A673 (cell line): Measurements from ENCODE around the gene ASPHD2.

DNA sequence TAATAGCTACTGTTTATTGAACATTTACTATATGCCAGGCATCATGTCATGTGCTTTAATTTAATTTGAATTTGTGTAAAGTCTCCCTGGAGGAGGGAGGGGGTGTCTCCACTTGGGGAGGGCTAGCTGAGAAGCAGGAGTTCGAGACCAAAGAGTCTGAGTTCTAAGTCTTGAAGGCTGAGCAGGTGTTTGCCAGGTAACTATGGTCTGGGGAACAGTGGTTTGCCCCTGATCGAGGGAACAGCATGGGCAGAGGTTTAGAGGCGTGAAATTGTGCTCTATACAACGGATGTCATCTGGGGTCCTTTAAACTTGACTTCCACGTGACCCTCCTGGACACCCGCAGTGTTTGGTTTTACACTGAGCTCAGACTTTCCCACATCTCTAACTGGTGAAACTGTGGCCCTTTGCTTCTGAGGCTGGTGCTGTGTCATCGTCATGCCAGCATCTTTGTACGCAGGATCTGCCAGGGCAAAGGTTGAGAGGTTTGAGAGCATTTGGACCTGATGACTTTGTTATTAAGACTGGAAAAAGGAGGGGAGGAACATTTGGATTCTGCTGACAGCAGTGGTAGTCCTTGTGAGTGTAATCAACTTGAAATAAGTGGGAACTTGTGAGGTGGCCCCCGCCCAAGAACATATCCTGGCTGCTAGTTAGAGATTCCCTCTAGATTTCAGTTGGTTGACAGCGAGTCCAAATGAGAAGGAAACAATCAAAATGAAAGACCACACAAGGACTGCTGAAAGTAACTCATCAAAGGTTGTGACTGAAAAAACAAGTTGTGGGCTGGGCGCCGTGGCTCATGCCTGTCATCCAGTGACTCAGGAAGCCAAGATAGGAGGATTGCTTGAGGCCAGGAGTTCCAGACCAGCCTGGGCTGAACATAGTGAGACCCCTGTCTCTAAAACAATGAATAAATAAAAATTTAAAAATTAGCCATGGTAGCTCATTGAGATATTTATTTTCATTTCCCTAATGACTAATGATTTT is 102.4 kb downstream of the KIAA1671 start:
- PRO-cap: no peak

- PRO-cap: no peak
Measured at GRCh38 chr22:25070705-25071303, 118.3 kb downstream of the KIAA1671 start.

DNA sequence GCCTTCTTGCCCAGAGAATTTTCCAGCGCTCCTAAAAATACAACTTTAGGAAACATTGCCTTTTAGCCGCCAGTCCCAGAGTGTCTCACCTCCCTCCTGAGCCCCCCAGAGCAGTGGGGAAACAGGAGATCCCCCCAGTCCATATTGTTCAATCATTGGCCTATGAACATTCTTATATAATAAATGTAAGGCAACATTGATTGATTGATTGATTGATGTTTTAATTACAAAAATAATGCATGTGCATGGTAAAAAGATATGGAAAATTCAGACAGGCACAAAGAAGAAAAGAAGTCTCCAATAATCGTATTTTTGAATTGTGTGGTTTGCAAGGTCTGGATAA is 118.8 kb downstream of the KIAA1671 start:
- PRO-cap: no peak

DNA sequence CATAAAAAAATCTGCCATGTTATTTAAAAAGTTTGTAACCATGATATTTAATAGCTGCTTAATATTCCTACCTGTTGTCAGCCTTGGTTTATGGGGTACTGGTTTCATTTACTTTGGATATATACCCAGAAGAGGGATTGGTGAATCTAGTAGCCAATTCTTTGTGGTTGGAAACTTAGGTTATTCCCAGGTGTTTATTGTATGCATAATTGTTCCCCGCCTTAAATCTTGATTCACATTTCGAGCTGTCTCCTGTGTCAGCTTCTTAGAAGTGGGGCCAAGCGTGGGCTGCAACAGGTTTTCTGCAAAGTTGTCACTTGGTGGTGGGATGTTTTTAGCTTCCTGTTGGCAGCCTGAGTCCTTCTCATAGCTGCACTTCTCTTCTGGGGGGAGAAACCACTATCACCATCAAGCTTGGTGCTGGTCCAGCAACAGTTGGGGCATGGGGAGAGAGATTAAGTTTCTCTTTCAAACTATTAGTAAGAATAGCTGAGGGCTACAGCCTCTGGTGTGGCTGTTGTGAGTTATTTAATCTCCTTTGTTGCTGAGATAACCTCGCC is 123.5 kb upstream of the CRYBB3 start:
- PRO-cap: no peak

GRCh38 chr22:25148372-25148960 is 51.2 kb upstream of the CRYBB3 start:
- PRO-cap: no peak

DNA sequence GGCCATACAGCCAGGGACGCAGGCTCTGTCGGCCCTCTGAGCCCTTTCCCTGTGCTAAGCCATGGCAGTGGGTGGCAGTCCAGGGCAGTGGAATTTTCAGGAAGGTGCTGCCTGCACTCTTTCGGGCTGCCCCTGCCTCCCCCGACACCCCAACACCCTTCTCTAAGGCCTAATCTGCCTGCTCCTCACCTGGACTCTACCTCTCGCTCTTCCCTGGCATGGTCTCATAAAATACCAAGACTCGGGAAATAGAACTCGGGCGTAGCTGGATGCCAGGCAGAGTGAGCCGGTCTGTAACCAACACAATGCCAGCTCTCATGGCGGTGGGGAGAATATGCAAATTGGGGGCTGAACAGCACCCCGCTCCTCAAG is 49.3 kb upstream of the CRYBB3 start:
- PRO-cap: no peak

- PRO-cap: no peak
Measured at GRCh38 chr22:25327077-25327365, 107.6 kb downstream of the CRYBB2 start.

GRCh38 chr22:25462160-25463032 is 102.1 kb upstream of the GRK3 start:
- PRO-cap: no peak

DNA sequence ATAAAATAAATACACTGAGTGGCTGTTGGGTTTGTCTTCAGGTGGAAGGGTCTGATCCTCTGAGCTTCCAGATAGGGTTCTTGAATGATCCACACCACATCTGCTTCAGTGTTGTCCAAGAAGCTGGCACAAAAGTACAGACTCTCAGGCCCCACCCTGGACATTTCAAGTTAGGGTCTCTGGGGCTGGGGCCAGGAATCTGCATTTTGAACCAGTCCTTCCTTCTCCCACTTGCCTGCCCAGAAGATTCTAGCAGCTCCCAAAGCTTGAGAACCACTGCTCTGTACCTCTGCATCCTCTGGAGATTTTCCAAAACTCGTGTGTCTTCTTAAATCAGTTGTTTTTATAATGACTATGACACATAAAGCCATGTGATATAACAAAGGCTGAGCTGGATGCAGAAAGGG is 37.6 kb upstream of the GRK3 start:
- PRO-cap: no peak

GRCh38 chr22:25565348-25565815 is 907 bp downstream of the GRK3 start:
- PRO-cap: no peak

- PRO-cap: no peak
Measured at GRCh38 chr22:25615776-25616357, 51.4 kb downstream of the GRK3 start.

DNA sequence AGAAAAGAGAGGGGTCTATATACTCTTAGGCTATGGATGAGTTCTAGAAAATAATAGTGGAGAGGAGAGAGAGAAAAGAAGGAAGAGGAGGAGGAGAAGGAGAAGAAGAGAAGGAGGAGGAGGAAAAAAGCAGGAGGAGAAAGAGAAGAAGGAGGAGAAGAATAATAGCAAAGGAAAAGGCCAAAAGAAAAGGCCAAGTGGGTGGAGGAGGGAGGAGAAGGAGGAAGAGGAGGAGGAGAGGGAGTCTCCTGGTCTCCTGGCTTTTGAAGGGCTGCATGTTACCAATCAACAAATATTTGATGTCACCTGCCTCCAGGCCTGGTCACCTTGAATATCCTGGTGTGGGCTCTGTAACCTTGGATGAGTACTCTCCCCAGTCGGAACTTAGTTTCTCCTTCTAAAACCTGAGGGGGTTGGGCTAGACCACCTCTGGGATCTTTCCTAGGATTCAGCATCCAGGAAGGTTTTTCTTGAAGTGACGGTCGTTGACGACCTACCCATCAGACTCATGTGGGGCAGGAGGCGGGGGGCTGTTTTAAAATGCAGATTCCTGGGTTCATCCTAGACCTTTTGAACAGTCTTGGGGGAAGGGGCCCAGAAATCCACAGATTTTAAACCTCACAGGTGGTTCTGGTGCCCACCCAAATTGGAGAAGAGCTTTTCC is 1.5 kb downstream of the MYO18B start:
- PRO-cap: no peak

GRCh38 chr22:25844200-25844570 is 102.2 kb downstream of the MYO18B start:
- PRO-cap: no peak

DNA sequence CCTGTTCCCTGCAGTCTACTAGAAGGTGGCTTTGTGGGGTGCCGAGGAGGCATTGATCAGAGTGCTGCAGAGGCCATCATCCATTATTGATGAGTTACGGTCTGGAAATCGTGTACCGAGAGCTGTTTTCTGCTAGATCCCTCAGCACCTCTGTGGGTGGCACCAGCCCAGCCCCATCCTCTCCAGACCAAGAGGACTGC is 131.1 kb downstream of the MYO18B start:
- PRO-cap: no peak

GRCh38 chr22:26428741-26429788 is at the start of gene ASPHD2:
ASPHD2 (plus strand) TSS chr22:26429260.
- PRO-cap: bidirectional peak, plus-strand start at chr22:26428940, minus-strand start at chr22:26429036; bidirectional peak, plus-strand start at chr22:26429329, minus-strand start at chr22:26429156

DNA sequence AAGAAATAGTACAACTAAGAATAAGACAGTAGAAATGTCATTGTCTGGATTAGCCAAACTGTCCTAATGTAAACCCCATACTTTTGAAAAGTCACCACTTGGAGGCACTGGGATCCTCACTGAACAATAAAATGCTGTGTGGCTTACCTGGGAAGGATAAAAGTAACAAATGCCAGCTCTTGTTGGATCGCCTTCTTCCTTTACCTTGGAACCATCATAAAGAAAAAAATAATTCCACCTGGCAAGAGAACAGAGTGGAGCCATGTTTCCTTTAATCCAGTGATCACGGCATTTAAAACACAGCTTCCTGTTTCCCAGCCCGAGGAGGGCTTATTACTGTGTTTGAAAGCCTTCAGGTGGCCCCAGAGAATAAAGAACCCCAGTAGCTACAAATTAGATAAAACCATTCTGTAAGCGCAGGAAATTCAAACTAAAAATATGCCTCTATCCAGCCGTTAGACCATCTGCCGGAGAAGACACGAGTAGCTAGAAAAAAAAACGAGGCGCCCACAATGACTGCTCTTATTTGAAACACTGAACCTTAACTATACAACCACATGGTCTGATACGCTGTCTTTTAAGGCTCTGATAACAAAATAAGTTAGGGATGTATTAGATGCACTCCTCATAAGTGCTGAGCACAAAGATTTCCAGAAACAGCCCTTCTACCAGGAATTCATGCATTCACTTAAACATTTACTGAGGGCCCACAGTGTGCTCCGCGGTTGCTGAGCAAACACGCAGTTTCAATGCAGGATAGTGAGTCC is 4.3 kb downstream of the HPS4 start:
- PRO-cap: unidirectional peak, plus-strand start at position 97 of the sequence; bidirectional peak, plus-strand start at position 489 of the sequence, minus-strand start at position 294 of the sequence

- PRO-cap: no peak
Measured at GRCh38 chr22:26487765-26488781, 4.4 kb downstream of the SRRD start.

- PRO-cap: no peak
Measured at GRCh38 chr22:26534105-26534870, 22.0 kb upstream of the TFIP11 start.

- PRO-cap: no peak
Measured at GRCh38 chr22:26579547-26580064, 10.3 kb downstream of the TPST2 start.

DNA sequence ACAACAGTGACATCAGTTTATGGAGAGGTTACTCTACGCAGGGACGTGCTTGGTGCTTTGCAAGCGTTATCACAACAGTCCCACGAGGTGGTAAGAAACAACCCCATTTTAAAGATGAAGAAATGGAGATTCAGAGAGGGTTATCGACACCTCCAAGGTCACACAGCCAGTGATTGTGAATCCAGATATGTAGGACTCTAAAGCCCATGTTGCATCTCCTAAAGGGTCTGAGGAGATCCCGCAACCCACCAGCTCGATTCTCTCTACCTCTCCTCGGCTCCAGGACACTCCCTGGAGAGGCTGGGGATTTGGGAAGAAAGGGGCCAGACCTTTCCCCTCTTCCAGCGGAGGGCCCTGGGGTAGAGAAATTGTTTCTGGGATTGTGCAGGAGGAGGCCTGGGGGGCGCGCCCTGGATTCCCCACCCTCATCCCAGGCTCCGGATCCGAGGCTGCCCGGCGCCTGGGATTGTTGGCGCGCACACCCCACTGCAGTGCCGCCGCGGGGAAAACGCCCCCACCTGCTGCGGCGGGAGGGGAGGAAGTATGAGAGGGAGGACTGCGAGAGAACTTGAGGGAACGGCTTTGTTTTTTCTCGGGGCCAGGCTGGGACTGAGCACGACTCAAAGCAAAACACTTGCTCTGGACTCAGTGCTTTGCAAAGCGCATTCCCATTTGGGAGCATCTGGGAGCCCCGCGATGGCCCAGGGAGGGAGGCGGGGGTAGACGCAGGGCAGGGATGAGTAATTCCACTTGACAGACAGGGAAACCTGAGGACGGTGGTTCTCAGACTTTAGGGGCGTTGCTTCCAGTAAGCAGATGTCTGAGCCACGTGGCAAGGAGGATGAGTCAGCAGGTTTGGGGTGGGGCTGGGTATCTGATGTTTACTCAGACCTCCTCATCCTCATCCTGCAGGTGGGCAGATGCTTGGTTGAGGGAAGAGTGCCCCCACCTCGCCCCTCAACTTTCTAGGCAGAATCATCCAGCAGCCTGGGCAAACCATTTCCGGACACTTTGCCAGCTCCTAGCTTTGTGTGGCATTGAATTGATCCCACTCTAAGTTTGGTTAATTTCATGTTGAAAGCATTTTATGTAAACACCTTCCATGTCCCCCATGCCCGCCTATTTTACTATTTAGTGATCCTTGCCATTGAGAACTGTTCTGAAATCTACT is 36.9 kb downstream of the CRYBA4 start:
- PRO-cap: no peak